Ascending aorta (tissue), 1 donor: ENCODE results near the gene SLC25A33.

- PRO-cap = no peak
Measured at GRCh38 chr1:9266070-9267046, 26.3 kb upstream of the SPSB1 start.

DNA sequence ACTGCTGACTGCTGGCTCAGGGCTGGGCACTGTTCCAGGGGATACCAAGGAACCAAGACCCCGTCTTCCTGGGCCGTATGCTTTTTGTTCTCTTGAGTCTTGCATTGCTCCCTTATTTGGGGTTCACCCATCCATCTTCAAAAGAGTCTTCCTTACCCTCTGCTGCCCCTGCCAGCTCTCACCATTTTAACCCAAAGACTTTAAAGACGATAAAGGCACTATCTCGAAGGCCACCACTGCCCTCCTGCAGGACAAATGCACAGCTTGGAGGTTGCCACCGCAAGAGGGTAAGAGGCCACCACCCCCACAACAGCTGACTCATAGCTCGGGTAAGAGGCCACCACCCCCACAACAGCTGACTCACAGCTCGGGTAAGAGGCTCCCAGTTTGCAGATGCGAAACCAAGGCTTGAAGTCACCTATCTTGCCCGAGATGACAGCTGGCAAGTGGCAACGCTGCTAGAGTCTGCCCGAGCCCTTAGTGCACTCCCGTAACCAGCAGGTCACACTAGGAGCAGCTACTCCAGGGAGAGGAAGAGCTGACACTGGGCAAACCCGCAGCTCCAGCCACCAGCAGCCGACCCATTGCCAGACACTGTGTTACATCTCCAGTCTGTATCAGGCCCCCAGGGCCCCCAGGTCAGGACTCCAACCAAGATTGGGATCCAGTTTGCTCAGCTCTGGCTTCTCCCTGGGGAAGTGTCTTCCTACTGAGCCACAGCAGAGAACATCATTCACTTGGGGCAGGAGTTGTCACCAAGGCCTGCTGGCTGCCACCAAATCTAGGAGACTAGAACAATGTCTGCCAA lies 17.1 kb upstream of the SPSB1 start:
- PRO-cap = no peak

GRCh38 chr1:9327969-9328586 lies 35.4 kb downstream of the SPSB1 start:
- PRO-cap = no peak

DNA sequence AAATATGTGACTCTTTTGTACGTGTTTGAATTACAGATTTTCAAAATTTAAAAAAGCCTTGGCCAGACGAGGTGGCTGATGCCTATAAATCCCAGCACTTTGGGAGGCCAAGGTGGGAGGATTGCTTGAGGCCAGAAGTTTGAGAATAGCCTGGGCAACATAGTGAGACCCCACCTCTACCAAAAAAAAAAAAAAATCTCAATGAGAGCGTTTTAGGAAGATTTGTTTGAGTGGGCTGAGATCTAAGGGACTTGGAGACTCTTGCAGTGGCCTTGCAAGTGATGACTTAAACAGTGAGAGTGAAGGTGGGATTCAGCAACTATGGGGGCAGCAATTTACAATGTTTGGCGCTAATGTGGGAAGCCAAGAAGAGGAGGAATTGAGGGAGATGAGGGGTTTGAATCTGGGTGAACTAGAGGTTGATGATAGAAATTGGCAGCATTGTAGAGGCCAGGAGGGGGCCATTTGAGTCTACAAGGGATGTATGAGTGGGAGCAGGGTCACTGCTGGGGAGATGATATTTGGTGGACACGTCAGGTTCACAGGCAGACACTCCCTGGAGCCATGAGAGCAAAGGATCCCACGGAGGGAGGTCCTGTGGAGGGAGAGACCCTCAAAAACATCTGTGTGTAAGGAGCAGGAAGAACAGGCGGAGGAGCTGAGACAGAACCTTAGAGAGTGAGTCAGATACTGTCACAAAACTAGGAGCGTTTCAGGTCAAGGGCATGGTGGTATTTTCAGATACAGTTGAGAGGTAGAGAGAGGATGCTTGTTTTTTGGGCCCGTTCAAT lies 39.5 kb downstream of the SPSB1 start:
- PRO-cap = no peak

DNA sequence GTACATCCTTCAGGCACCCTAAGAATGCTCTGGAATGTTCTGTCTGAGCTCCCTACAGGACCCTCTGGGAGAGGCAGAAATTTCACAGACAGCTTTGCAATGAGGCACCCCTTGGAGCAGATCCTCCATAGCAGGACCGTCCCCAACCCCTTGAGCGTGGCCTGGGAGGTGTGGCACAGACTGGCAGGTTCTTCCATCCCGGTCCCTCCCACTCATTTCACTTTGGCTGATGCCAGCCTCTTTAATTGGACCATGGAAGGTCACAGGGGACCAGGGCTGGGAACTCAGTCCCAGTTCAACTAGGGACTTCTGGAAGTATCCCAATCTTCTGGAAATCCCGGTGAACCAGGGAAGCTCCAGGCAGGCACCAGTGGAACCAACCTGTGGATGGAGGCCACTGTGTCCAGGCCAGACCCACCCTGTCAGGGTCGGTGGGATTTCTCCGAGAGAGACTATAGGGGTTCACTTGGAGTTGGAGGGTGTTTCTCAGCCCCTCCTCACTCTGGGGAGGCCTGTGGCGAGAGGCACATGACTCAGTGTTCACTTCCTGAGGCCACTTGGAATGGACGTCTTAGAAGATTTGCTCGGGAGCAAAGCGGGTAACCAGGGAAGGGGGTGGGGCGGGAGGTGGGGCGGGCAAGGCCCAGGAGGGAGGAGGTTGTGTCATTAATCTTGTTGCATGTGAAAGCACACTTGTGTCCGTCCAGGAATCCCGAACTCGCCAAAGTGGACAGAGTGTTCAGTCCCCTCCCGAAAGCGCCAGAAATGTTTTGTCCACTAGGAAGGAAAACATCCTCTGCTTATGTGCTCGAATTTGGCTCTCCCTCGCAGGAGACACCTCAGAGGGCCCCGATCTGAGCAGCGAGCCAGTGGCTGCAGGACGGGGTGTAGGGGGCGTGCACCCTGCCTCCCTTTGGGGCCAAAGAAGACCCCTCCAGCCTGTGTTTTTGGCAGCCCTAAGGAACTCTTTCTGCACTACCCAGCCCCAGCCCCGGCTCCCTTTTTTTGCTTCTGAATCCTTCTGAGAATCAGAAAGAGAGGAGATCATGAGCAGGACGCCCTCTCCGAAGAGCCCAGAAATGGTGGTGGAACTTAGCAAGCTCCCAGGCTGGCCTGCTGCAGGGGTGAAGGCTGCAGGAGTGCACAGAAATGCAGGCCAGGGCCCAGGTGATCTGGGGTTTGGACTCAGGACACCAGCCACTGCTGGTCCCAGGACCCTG lies 84.1 kb downstream of the SPSB1 start:
- PRO-cap = no peak

- PRO-cap = no peak
Measured at GRCh38 chr1:9439147-9439762, 100.0 kb upstream of the SLC25A33 start.

DNA sequence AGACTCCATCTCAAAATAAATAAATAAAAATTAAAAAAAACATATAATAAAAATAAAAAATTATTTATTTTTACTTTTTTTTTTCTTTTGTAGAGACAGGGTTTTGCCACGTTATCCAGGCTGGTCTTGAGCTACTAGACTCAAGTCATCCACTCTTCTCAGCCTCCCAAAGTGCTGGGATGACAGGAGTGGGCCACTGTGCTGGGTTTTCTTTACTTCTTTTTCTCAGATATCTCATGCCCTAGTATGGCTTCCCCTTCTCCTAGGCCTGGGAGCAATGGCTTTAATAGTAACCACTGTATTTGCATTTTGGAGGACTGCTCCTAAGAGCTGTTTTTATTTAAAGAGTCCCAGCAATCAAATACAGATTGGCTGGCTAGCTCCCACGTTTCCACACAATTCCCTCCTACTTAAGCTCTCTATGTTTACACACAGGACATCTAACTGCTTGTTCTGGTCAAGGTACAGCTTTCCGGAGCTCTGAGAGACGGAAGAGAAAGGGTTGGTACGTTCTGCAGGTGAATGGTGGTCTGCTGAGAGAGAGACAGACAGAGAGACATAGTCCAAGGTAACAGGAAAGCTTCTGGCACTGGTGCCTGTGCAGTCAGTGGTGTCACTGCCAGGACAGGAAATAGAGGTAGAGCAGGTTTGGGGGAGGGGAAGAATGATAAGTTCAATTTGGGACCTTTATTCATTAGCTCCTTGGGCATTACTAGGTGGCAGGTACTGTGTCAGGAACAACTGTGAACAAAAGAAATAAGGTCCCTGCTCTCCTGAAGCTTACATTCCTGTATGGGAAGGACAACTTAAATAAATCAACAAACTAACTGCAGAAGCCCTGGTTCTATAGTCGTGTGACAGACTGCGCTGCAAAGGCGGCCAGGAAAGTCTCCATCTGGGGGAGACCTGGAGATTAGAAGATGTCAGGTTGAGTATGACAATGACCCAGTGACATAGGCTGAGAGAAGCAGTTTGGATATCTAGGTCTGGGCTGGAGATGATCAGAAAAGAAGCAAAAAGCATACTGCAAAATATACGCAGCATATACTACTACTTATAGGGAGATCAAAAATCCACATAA lies 1.3 kb upstream of the SLC25A33 start:
- PRO-cap = no peak

- PRO-cap = bidirectional peak, plus-strand start at chr1:9539489, minus-strand start at chr1:9539224
Measured at GRCh38 chr1:9539314-9540465, at the start of gene SLC25A33. TSS of gene SLC25A33 (plus strand) at chr1:9539465.

DNA sequence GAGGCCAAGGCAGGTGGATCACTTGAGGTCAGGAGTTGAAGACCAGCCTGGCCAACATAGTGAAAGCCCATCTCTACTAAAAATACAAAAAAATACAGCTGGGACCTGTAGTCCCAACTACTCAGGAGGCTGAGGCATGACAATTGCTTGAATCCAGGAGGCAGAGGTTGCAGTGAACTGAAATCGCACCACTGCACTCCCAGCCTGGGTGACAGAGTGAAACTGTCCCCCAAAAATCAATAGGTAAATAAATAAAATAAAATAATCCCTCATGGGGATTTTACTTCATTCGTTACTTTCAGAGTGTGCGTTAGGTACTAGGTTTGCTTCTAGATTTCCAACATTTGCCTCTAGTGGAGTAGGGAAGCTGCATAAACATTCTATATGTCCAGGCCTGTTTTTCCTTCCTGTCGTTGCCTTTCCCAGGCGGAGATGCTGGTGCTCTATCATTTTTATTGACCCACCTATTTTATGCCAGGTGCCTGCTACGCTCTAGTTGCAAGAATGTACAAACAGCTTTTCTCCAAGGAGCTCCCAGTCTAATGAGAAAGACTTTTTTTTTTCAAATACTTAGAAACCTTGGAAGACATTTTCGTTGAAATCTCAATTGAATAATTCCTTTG lies 12.0 kb downstream of the SLC25A33 start:
- PRO-cap = no peak

DNA sequence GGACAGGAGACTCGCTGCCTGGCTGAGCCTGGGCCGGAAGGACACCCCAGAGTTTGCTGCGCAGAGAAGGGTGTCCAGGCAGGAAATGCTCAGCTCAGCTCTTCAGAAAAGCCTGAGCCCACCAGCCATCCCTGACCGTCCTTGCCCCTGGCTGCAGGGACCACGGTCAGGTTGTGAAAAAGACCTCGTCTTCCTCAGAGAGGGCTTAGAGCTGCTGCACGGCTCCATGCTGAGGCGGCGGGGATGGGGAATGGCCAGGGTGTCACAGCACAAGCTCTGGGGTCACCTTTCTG lies 26.3 kb downstream of the TMEM201 start:
- PRO-cap = no peak

DNA sequence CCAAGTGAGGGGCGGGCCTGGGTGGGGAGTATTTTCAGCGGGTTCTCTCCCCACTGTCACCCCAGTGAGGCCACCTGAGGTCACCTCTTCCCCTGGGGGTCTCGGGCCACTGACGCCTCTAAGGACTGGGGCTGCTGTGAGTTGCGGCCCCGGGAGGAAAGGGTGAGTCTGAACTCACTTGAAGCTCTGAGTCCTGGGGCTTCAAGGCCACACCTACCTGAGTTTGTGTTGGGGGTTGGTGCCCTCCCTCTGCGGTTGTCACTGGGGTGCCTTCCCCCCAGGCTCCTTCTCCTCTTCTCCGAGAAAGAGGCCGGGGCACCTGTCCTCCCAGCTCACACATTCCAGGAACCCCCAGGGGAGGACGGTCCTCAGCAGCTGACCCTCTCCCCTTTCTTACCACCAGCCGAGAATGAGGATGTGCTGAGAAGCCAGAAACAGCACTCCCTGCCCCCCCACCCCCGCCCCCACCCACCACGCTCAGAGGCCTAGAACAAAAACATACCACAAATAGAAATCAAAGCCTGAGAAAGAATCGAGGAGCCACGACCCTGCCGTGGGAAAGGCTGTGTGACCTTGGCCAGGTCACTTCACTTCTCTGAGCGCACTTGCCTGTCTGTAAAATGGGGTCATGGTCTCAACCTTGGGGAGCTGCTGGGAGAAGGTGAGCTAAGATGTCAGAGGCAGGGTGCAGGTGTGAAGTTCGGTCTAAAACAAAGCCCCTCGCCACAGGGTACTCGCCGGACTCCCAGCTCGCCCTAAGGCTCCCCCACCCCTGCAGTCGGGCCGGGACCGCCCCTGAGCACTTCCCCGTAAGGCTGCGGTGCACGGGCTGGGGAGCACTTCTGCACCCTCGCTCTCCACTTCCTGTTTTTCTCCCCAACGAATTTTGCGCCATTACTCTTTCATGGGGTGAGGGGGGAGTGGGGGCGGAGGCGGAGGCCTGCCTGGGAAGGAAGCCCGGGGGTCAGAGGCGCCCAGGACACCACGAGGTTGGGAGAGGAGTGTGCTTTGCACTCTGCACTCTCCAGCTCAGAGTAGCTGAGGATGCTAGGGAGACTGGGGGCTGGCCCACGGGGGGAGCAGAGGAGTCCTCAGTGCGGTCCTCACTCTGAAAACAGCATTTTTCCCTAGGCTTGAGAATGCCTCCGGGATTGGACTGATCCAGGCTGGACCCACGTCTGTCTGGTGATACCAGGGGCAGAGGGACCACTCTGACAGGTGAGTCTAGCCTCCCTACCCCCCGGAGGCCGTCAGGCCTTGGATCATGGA lies 22.1 kb upstream of the PIK3CD start:
- PRO-cap = no peak

DNA sequence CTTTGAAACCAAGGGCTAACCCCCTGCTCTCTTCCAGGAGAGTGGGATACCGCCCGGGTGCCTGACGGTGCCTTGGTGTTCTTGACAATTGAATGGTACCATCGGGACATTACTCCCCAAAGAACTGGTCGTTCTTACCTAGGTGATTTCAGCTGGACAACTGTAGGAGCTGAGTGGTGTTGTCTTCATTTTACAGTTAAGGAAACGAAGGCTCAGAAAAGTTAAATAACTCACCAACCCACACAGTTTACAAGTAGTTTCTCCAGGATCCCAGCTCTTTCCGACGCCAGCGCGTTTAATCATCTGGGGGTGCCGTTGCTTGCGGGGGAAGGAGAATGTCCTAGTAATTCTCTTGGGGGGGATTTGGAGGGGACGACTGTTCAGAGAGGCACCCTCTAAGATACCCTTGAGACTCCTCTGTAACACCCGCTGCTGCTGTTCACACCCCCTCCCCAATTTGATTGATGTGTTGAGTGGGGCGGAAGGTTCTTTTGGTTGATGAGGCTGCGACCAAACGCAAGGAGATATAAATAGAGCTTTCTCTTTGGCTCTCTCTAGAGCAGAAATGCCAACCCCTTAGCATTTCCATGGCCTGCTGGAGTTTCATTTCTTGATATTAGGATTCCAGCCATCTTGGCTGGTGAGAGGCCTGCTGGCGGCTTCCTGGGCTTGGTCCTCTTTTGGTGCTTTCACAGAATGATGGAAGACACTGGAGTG lies 1.8 kb downstream of the PIK3CD start:
- PRO-cap = no peak

GRCh38 chr1:9751355-9751863 lies 72.4 kb downstream of the CLSTN1 start:
- PRO-cap = no peak

DNA sequence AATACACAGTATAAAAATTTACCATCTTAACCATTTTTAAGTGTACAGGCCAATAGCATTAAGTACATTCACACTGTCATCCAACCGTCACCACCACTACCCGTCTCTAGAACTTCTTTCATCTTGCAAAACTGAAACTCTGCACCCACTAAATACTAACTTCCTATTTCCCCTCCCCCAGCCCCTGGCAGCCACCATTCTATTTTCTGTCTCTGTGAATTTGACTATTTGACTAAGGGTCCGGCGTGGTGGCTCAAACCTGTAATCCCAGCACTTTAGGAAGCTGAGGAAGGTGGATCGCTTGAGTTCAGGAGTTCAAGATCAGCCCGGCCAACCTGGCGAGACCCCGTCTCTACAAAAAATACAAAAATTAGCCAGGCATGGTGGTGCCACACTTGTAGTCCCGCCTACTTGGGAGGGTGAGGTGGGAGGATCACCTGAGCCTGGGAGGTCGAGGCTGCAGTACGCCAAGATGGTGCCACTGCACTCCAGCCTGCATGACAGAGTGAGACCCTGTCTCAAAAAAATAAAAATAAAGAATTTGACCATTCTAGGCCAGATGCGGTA lies 35.9 kb downstream of the CLSTN1 start:
- PRO-cap = no peak

DNA sequence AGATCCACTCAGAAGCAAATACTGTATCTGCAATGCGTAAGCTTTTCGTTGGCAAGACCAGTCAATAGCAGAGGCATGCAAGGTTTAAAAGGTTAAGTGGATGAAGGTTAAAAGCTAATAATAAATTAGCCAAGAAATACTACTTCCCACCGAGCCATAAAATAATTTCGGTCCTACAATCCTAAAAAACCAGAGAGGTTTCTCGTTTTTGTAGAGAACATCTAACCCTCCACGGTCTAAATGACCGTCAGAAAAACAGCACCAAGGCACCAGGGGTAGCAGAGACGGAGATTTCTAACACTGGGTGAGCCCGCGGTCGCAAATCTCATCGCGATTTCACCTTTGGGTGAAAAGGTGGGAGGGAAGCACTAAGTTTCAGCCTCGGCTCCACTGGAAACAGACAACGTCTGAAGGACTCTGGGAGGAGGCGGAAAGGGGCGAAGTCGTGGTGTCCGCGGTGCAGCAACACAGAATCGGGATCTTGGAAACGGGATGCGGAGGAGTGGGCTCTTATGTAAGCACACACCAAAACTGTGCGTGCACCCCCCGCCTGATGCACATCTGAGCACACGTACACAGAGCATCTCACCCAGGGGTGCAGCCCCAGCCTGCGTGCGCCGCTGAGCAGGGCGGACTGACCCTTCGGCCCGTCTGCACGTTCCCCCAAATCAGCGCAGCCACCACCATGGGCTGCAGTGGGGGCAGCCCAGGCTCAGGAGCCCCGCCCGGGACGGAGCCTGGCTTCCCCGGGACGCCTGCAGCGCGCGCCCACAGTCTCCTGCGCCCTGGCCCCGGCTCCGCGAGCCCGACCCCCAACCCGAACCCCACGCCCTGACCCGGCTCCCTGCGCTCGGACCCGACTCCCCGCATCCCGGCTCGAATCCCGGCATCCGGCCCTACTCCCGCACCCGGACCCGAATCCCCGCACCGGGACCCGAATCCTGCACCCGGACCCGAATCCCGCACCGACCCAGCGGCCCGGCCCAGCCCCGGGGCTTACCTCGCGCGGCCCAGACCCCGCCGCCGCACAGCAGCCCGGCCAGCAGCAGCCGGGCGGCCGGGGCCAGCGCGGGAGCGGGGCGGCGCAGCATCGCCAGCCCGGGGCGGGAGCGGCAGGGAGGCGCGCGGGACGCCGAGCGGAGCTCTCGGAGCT lies 746 bp downstream of the CLSTN1 start:
- PRO-cap = no peak

DNA sequence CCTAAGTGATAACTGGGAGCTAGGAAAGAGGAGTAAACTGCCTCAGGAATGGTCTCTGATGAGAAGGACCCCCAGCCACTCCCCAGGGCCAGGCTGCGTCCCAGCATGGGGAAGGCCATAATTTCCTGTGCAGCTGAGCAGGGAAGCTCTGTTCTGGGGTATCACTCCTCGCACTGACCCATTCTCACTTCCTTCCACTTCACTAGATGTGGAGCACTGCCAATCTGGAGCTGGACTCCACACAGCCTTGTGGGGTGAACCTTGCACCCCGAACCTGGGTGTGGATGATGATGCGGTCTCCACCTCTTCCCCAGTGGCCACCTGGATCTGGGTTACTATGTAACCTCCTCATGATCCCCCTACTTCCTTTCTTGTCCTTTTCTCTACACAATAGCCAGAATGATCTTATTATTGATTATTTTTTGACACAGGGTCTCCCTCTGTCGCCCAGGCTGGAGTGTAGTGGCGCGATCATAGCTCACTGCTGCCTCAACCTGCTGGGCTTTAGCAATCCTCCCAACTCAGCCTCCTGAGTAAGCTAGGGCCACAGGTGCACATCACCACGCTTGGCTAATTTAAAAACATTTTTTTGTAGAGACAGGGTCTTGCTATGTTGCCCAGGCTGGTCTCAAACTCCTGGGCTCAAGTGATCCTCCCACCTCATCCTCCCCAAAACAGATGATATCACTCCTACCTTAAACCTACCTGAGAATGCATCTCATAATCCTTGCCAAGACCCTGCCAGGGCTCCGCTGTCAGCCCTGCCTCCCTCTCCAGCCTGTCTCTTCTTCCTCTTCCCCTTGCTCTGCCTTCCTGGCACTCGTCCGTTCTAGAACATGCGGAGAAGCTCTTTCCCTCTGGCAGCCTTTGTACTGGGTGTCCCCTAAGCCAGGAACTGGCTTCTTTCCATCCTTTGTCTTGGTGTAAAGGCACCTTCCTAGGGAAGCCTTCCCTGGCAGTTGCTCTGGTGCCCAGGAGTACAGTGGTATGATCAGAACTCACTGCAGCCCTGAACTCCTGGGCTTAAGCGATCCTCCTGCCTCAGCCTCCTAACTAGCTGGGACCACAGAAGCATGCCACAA lies 36.4 kb downstream of the CTNNBIP1 start:
- PRO-cap = no peak

DNA sequence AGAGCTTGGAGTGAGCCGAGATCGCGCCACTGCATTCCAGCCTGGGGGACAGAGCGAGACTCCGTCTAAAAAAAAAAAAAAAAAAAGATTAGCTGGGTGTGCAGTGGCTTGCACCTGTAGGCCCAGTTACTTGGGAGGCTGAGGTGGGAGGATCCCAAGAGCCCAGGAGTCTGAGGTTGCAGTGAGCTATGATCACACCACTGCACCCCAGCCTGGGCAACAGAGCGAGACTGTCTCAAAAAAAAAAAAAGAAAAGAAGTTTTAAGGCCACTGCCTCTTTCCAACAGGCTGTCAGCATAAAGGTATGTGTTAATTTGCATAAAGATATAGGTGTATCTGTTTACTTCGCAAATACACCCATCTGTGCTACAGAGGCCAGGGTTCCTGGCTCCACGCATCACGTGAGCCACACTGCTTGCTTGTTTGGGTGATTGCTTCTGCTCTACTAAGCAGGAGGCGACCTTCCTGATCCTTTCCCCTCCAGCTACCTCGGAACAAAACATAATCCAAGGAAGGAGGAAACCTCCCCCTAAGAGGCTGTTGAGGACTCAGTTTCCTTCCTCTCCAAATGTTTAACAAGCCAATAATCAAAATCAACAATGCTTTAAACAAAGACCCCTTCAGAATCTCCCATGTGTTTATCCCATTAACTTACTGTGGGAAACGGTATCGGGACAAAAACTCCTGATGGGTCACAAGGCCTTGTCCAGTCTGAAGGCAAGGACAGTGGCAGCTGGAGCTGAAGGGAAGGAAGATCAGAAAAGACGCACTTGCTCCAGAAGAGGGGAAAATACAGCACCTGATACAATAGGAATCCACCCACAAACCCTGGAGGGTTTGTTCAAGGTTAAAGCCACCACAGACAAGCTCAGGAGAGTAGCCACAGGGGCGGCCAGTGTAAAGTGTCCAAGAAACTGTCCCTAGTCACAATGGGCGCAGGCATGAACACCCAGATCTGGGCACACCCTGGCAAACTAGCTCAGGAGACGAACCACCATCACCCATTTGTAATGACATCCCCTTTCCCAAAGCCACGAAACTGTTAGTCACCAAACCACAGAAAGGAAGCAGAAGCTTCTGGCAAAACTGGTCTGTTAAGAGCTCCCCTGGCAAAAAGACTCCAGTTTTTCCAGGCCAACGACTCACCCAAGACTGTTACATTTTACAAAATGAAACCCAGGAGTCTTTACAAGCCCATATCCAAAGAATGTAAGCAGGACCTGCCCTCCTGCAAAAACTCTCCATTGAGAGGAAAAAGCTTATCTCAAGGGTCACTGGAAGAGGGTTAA lies 17.3 kb downstream of the CTNNBIP1 start:
- PRO-cap = no peak

- PRO-cap = unidirectional peak, minus-strand start at chr1:10109045
Measured at GRCh38 chr1:10108844-10109646, 76.3 kb downstream of the UBE4B start.

GRCh38 chr1:10310585-10311095 lies 88.2 kb upstream of the PGD start:
- PRO-cap = no peak

GRCh38 chr1:10361440-10362103 lies 37.3 kb upstream of the PGD start:
- PRO-cap = no peak